ENCODE measurements around a stretch of chr1.

- RRBS, 2 experiments = no CpG with 5 or more reads among the region's 2 CpGs
These were observed 36.9 kb downstream of the PRKAA2 start for GRCh38 chr1:56681823-56682649.

DNA sequence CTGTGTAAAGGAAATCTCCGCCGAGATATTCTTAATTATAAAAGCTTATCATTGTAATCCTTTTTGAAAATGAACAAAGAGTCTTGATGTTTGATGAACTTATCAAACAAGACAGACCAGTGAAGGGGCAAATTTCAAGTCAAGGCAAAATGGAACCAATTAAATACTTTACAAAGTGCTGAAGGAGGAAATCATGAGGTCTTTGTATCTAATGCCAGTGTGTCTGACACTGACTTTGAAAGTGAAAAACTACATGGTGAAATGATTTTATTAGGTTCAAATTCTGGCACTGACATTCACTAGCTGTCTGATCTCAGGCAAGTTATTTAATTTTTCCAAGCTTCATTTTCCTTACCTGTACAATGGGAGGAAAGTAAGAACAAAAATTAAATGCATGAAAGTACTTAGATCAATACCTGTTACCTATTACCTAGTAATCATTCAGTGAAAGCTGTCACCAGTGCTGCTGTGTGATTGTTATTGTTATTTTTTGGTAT, 1.4 kb downstream of the C8A start:
- RRBS, 2 experiments = no CpG with 5 or more reads among the region's 2 CpGs

DNA sequence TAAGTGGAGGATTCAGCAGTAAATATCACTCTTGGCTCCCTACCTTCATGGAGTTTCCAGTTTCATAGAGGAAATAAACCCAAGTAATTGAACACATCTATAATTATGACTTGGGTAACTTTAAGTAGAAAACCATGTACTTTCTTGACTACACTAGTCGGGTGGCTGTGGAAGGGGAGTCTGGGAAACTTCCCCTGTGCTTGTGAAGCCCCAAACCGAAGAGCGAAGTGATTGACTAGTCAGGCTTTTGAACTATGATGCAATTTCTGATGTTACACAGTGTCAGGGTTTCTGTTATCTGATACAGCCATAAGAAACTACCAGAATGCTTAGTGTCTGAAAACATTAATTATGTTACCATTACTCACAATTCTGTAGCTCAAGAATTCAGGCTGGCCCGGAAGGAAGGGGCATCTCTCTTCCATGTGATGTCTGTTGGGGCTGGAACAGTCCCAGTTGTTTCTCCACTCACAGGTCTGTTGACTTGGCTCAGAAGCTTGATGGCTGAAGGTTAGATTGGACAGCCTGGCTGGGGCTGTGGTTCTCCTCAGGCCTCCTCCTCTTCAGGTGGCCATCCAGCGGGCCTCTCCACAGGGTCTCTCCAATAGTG, 8.1 kb upstream of the C8B start:
- RRBS, 2 experiments = no CpG with 5 or more reads among the region's 5 CpGs

DNA sequence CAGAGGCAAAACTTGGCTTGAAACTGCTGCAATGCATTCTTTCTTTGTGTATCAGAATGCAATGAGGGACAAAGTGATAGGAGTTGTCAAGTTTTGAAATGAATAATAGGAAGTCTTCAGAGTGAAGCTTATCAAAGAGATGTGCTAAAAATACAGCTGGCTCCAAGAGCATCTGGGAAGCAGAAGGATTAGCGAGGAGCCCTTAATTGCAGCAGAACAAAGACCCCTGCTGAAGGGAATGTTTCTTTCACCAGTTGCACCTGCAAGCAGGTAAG, 124.2 kb upstream of the C8B start:
- RRBS, 2 experiments = no CpG with 5 or more reads among the region's 1 CpG

DNA sequence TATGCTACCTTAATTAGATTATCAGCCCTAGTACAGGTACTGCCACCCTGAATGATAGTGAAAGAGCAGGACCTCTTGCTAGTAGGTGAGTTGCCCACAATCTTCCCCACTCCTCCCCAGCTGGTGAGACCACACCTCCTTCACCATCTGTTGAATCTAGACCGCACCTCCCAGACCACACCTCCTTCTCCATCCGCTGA, 116.6 kb downstream of the DAB1 start:
- RRBS, 2 experiments = no CpG with 5 or more reads among the region's 2 CpGs

GRCh38 chr1:58249417-58250029, 297.0 kb downstream of the OMA1 start:
- RRBS, 2 experiments = 13 to 16% methylated on average over 8 to 15 of the region's 46 CpGs

- RRBS, 2 experiments = no CpG with 5 or more reads among the region's 6 CpGs
These were observed 113.8 kb downstream of the OMA1 start for GRCh38 chr1:58432778-58433095.

DNA sequence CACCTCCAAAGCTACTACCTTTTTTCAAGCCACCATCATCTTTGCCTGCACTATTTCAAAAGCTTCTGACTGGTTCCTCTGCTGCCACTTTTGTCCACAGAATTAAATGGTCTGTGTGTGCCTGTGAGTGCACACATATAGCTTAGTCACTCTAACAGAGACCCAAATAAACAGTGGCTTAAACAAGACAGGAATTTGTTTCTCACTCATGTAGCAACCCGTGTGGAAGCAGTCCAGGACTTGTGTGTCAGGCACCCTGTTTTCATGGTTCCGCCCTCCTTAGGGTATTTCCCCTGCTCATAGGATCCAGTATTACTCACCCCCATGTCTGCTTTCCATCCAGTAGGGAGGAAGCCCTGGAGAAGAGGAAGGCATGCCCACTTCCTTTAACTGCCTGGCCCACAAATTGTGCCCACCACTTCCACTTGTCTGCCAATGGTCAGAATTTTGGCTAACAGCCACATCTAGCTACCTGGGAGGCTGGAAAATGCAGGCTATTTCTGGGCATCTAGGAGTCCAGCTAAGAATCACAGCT, 41.2 kb upstream of the TACSTD2 start:
- RRBS, 2 experiments = no CpG with 5 or more reads among the region's 2 CpGs

DNA sequence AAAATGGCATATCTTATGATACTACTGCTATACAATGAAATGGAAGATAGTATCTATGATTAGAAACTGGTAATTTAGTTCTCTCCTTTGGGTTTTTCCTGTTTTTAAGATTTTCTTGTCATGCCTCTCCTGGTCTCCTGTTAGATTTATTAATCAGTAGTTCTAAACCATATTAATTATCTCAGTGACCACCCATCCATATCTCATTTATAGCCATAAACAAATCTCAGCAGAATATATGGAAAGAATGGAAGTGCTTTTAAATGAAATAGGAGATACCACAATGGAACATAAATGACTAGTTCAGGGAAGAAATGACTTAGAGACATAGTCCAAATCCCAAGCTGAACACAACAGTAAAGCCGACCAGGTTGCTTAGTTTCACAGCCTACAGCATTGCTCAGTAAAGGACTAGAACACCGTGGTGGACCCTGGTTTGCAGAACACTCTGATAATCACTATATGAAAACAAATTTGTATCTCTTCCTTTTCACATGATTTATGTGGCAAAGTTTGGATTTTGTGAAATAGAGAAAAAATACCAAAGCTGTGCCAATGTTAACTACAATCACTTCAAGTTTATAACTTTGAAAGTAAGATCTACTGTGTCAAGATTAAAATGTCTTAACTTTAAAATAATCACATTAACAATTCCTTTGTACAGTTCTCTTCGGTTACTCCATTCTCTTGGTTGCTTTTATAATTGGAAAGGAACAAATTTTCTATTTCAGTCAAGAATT, 40.3 kb downstream of the MYSM1 start:
- RRBS, 2 experiments = no CpG with 5 or more reads among the region's 3 CpGs

GRCh38 chr1:58782598-58782724, 1.4 kb downstream of the JUN start:
- RRBS, 2 experiments = 2 to 6% methylated on average over 5 of the region's 16 CpGs

DNA sequence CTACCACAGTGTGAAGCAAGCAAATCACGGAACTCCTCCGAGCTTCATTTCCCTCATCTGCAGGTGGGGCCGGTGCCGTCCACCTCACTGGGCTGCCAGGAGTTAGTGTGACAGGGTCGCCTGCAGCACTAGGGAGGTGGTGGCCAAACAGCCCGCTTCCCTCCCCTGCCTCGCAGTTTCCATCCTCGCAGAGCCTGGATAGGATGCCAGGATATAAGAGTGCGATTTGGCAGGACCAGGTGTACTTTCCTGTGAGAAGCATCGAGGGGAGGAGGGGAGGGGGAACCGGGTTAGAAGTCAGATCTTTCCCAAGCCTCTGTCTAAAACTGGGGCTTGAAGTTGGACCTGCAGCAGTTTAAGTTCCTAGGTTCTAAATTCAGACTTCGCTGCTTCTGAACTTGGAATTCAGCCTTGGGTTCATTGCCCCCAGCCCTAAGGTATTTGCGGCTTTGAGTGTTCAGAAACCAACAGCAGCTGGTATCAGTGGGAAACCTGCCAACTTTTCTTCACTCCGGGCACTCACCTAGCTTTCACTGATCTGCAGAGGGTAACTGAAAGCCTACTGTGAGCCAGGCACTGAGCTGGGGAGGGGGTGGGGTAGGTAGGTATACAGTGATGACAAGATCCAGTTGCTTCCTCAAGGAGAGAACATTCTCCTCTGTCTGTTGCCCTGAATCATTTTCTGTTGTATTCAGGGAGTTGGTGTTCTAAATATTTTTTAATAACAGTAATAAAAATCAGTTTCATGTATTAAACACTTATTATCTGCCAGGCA, 1.8 kb upstream of the JUN start:
- RRBS, 2 experiments = no CpG with 5 or more reads among the region's 14 CpGs

- RRBS, 2 experiments = 1 to 2% methylated on average over 10 of the region's 52 CpGs
These were observed 31.5 kb upstream of the JUN start for GRCh38 chr1:58815003-58816086.

GRCh38 chr1:58922747-58923668, 139.2 kb upstream of the JUN start:
- RRBS, 2 experiments = no CpG with 5 or more reads among the region's 11 CpGs

- RRBS, 2 experiments = no CpG with 5 or more reads among the region's 1 CpG
These were observed 230.3 kb upstream of the JUN start for GRCh38 chr1:59014249-59014495.

GRCh38 chr1:59015614-59016246, 231.9 kb upstream of the JUN start:
- RRBS, 2 experiments = no CpG with 5 or more reads among the region's 5 CpGs

DNA sequence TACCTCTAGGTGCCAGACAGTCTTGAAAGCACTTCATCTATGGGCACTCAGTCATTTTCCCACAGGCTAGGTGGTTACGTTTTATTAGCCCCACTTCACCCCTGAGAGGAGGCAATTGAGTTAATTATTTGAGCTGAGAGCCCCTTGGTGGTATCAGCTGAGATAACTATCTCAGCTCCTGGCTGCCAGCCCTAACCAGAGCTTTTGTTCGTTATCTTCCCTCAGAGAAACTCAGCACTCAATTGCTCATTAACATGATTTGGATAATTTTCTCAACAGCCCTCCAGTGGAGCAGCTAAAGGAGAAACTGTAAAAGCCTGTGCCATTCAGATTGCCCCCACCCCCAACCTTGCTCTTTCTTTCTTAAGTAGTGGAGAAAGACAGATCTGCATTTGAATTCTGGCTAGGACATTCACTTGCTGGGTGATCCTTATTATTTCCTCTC, 218.8 kb upstream of the FGGY start:
- RRBS, 2 experiments = no CpG with 5 or more reads among the region's 2 CpGs

DNA sequence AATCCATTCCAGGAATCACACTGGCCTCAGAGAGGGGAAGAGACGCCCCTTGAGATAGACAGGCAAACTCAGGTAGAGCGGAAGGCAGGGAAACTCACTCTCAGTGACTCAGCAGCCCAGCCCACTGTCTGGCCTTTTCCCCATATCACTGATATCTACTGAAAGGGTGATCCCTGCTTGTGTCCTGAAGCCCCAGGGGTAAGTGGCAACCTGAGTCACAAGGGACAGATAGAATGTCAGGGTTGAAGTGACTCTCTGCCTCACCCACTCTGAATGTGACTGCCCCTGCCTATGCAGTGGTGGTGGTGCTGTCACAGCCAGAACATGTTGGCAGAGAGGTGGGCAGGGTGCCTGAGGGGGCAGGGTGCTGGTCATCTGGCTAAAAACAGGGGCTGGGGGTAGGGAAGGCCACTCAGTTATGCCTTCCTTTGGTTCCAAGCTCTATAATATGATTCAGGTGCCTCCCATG, 157.5 kb upstream of the FGGY start:
- RRBS, 2 experiments = no CpG with 5 or more reads among the region's 2 CpGs

- RRBS, 2 experiments = no CpG with 5 or more reads among the region's 8 CpGs
These were observed 145.9 kb upstream of the FGGY start for GRCh38 chr1:59150778-59151667.

- RRBS, 2 experiments = no CpG with 5 or more reads among the region's 10 CpGs
These were observed 73.1 kb downstream of the FGGY start for GRCh38 chr1:59370029-59370454.

DNA sequence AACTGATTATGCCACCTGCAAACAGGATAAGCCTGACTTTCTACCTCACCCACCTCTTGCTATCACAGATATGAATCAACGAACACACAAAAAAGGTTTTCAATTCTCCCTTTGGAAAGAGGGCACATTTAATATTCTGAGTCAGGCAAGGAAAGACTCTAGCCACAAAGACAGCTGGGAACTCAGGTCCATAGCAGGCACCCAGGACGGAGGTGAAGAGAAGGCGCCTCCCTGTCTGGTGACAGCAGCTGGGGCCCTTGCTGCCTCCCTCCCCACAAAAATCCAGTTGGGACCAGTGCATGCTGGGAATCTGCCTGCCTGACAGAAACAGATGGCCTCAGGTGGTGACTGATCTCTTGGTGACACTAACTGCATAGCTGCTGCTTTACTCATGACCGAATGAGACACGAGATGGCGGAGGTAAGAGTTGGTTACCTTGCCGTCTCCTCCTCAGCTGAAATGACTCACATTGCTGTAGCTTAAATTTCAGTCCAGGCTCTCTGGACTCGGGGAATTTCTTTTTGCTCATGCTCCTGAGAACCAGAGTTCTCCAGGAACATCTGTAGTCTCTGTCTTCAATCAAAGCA, 130.2 kb downstream of the FGGY start:
- RRBS, 2 experiments = no CpG with 5 or more reads among the region's 8 CpGs

Data from Panc1 (cell line).